Breast (tissue), 4 donors: ENCODE data around the genes ENSG00000284188 and KIF26B.

DNA sequence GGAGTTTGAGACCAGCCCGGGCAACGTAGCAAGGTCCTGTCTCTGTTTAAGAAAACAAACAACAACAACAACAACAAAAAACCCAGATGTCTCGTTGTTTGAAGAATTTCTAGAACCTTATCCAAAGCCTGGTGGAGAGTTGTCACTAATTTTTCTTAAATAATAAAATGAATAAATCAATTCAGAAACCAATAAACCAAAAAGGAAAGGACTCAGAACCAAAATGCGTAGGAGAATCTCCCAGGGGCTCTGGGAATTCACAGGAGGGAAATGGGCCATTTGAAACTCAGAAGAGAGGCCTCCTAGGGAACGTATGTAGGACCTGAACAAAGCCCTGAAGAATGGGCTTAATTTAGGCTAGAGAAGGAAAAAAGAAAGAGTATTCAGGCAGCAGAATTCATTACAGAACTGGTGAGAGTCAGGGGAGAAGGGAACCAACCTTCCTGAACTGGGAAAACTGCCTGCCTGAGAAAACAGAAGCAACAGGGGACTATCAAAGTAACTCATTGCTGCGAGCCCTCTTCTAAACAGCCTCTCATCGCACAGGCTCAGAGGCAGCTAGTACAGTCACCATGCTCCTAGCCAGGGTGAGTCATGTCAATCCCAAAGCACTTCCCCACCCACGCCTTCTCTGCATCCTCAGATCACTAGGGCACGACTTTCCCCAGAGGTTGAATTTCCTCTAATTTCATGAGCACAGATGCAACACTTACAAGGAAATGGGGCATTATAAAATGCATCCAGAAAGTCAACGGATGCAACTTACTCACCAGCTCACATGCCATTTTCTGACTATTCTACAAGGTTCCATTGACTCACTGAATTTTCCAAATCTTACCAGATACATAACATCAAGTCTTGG, 1.1 kb downstream of the C1orf100 start:
- PRO-cap, 3 experiments, result no peak in any of the 3 experiments
- RRBS, result no CpG with 5 or more reads among the region's 10 CpGs

DNA sequence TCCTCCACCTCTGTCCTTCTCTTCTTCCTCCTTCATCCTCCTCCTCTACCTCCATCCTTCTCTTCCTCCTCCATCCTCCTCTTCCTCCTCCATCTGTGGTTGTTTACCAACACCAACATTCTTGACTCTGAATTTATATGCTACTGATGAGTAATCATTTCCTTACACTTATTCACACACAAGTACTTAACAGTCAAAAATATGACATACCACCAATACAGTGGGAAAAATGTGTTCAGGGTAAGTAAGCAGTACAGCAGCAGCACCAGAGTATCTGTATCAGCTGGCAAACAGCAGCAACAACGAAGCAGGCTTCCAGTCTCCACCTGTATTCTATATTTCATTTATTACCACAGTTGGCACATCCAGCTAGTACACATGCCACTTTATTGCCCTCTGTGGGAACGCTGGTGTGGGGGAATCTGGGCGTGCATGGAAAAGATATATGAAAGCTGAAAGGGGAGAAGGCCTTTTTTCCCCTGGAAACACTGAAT, 16.1 kb downstream of the ADSS2 start:
- PRO-cap, 3 experiments, result no peak in any of the 3 experiments
- RRBS, result no CpG with 5 or more reads among the region's 3 CpGs

DNA sequence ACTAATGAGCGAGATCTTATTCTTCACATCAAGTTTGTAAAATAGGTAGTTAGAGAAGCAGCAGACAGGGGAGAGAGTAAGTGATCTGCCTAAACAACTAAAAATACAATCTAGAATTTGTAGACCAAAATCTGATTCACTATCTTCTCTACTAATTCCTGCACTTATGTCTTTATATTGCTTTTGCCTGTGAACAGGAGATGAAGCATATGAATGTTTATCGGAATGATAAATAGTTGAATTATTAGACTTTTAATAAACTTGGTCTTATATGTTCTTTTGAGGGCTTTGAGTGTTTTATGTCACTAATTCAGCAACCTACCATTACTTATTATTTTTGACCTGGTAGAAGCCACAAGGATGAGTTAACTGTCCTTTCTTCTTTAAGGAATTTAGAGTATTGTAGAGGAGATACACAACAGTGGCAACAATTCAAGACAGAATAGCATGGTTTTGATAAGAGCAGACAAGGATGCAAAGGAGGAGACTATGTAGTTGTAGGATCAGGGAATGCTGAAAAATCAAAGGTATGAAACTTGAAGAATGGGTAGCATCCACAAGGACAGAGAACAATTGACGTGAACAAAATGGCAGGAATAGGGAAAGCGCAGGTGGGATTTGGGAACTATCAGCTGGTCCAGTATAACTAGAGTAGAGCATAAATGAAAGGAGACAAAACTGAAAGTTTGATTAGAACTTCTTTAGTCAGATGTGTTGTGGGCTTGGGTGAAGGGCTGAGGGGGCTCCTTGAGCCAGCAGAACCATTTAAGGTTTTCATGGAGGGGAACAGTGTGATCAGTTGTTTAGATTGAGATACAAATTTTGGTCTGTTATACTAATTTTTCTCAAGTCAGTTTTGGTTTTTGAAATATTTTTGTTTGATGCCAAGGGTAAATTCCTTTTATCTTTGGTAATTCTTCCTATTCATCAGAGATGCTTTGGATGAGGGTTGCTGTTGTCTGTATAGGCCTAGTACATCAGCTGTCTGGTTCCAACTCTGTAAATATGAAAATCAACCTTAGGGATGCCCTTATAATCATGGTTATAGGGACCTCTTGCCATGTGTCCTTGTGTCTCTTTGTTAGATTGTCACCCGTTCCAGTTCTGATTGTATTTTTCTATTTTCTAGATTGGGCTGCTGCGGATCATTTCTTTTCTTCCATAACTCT, 2.6 kb downstream of the DESI2 start:
- PRO-cap, 3 experiments, result no peak in any of the 3 experiments
- RRBS, result no CpG with 5 or more reads among the region's 6 CpGs

DNA sequence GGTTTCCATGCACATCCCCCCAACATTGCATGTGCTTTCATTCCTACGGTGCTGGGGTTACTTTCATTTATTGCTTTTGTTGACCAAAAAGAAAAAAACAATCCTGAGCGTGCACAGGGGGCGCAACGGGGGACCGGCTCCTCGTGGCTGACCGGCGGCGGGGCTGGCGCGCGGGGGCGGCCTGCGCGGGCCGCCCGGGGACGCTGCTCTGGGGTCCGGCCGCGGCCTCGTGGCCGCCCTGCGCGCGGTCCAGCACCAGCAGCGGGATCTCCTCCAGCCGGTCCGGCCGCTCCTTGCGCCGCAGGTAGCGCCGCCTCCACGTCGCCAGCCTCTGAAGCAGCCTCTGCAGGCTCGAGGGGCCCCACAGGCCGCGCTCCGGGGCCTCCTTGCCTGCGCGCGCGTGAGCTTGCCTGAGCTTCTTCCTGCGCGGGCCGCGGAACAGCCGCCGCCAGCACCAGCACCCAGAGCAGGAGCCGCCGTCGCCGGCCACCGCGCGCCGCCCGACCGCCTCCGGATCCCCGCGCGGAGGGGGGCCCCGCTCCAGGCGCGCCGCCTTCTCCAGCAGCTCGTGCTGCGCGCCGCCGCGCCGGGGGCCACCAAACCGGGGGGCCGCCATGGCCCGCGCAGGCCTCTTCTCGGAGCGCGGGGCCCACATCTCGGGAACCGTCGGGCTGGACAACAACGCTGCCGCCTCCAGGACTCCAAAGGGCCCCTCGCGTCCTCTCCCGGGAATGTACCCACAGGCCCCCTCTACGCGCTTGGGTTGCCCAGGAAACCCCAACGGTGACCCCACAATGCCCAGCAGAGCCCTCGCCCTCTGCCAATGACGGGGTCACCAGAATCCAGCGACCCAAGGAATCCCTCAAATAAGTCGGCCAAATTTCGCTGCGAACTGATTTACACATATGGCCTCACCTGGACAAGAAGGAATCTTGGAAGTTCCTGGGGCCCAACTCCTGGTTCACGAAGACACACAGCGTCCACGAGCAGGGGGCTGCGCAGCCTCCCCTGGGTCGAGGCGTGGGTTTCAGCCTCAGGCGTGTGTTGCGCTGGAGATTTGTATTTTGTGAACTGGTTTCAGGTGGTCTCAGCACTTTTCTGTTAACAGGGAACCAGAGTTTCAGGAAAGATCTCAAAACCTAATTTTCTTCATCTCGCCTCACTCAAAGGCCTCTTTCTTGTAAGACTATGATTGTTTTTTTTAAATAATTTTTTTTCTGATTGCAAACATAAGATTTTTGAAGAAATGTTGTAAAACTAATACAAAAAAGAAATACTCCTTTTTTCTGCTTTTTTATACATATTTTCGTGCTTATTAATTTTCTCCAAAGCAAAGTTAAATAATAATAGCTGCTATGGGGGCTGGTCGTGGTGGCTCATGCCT, at the start of gene ENSG00000284188:
Gene ENSG00000284188 (minus strand): TSS at position 708 of the 1,384 bp plus-strand sequence.
- PRO-cap, 3 experiments, result peak in 1 of 3 experiments; most common plus-strand start position 171 of the sequence (in 1)
- RRBS, result 3% methylated on average over 55 of the region's 110 CpGs

GRCh38 chr1:244850678-244851069, 13.7 kb downstream of the HNRNPU start:
- PRO-cap, 3 experiments, result no peak in any of the 3 experiments
- RRBS, result no CpG with 5 or more reads among the region's 1 CpG

DNA sequence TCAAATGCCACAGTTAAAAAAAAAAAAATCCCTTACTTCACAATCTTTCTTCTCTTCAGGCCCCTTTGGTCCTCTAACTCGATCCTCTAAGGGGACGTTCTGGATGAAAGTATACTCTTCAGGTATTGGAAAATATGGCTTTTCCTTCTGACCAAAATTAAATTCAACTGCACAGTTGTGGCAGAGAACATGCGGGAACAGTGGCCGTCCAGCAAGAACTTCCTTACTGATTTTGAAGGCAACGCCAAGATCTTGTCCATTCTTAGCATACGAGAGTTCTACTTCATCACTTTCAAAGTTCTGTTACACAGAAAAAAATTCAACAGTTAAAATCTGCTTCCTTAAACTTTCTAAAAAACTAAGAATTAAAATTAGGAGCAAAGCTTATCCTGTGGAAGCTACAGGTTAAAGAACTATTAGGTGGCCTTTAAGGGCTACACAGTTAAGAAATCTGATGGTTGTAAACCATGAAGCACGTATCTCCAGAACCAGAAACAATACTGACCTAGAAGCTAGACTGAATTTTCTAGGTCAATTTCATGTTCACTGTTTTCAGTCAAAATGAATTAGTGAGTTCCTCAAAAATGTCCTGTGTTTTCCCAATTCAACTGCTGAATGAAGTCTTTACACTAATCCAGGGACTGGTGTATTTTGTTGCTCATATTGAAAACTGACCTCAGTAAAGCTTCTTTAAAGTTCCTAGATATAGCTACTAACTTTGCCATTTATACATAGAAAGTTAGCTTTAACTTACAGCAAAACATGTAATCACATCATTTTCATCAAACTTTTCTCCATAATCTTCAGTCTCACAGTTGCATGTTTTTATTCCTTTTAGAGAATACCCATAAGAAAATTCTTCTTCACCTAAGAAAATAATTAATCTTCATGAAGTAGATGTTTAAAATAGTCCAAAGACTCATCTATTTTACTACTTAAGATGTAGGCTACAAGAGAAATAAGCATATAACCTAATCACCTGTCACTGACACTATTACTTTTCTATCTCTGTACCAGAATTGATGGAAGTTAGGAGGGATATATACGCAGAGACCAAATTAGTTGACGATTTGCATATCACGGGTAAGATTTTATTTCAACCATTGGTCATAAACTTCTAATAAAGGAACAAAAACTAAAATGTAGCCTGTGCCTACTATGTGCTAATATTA, 6.0 kb downstream of the HNRNPU start:
- PRO-cap, 3 experiments, result no peak in any of the 3 experiments
- RRBS, result no CpG with 5 or more reads among the region's 10 CpGs

DNA sequence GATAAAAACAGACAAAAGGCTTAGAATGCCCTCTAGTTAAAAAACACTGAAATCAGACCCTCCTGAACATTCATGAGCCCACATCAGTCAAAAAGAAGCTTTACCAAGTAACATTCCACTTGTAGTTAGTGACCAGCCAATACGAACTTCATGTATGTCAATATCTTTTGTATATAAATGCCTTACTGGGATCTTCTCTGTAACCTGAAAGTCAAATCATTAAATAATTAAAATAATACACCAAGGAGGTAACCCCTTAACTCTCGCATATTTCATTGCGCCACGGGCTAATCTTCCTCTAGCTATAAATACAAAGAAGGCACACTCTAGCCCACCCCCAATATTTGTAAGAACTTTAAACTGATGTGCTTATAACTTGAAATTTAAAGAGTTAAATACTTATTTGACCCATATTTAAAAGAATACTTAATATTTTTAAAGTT, 5.2 kb downstream of the HNRNPU start:
- PRO-cap, 3 experiments, result no peak in any of the 3 experiments
- RRBS, result no CpG with 5 or more reads among the region's 4 CpGs

DNA sequence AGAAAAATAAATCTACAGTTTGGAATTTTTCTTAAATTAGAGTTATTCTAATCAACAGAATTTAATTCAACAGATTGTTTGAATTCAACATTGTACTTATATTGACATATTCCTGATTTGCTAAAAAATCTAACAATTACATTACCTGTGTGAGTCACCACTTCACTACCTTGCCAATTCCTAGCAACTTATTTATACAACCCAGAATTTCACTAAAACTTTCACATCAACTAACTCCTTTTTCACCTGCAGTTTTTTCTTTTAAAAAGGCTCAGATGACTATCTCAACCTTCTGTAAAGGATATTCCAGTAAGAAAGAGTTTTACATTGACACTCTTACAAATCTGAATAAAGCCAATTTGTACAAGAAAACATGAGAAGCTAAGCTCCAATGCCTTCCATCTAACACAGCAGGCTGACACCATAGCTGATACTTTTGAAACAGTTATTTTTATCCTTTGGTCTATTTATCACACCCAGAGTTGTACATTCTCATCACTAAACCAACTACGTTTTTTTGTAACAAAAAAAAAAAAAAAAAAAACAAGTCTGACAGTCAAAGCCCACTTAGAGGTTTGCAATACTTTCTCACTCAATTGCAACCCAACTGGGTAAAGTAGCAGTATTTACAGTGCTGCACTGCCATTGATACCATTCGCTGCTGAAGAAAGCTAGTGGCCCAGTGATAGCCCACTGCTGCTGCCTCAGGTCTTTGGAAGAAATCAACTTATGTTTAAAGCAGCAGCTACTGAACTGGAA, 2.9 kb downstream of the HNRNPU start:
- PRO-cap, 3 experiments, result no peak in any of the 3 experiments
- RRBS, result no CpG with 5 or more reads among the region's 2 CpGs

DNA sequence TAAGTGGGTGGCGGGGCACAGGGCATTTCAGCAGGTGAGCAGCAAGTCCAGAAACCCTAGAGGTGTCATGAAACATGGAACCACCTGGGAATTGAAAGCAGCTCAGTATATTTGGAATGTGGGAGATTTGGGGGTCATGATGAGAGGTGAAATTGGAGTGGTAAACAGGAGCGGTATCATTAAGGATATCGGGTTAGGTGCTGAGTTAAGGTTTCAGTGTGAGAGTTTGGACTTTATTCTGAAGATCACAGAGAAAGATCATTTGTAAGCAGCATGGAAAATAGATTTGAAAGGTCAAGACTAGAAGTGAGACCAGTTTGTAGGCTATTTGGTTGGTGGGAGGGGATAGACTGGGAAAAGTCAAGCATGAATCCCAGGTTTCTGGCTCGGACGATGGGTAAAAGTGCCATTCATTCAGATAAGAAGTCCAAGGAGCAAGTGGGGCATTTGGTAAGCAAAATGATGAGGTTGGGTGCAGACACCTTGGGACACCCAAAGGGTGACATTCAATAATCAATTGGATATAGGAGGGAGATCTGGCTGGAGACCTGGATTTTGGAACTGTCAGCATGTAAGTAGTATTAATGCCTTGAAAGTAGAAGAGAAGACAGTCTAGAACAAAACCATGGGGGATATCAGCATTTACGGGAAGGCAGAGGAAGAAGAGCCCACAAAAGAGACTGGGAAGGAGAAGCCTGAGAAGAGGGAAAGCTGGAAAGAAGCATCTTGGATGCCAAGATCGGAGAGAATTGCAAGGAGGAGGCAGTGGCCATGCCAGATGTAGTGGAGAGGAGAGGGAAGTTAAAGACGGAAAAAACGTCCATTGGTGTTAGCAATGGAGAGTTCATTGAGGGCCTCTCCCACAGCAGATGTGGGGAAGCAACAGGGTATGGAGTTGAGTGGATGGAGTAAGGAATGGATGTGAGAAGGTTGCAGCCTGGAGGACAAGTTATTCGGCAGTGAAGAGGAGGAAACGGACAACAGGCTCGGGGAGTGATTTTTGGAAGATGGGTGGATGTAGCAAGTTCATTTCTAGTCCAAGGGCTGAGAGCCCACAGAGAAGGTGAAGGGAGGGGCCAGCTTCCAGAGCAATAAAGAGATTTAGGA, 65.7 kb upstream of the KIF26B start:
- PRO-cap, 3 experiments, result no peak in any of the 3 experiments
- RRBS, result no CpG with 5 or more reads among the region's 12 CpGs

GRCh38 chr1:245154147-245155471, at the start of gene KIF26B:
KIF26B (plus strand) TSS chr1:245154985.
- PRO-cap, 3 experiments, result peak in 1 of 3 experiments; most common plus-strand start chr1:245155130 (in 1); most common minus-strand start chr1:245154827 (in 1)
- RRBS, result 2% methylated on average over 49 of the region's 116 CpGs

GRCh38 chr1:245874696-245875525, 632.2 kb downstream of the SMYD3 start:
- PRO-cap, 3 experiments, result no peak in any of the 3 experiments
- RRBS, result no CpG with 5 or more reads among the region's 12 CpGs

DNA sequence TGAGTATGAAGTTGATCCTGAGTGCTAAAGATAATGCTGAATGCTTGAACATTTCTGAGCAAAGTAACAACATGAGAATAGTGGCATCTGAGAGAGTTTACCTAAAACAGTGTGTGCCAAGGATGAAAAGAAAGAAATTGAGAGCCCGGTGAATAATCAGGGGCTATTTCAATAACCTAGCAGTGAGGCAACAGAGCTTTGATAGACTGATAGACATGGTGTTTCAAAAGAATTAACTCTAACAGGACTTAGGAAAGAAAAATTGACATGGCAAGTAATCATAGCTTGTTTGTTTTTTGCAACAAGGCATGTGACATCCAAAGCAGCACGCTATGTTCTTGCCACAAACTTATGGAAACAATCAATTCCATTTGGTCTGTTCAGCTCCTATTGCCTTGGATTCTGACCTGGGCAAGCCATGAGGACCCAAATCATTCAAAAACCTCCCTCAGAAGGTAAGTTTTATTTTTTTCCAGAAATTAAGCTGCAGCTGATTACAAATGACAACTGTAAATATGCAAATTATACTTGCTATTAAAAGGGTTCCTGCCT, 608.5 kb downstream of the SMYD3 start:
- PRO-cap, 3 experiments, result no peak in any of the 3 experiments
- RRBS, result no CpG with 5 or more reads among the region's 2 CpGs

DNA sequence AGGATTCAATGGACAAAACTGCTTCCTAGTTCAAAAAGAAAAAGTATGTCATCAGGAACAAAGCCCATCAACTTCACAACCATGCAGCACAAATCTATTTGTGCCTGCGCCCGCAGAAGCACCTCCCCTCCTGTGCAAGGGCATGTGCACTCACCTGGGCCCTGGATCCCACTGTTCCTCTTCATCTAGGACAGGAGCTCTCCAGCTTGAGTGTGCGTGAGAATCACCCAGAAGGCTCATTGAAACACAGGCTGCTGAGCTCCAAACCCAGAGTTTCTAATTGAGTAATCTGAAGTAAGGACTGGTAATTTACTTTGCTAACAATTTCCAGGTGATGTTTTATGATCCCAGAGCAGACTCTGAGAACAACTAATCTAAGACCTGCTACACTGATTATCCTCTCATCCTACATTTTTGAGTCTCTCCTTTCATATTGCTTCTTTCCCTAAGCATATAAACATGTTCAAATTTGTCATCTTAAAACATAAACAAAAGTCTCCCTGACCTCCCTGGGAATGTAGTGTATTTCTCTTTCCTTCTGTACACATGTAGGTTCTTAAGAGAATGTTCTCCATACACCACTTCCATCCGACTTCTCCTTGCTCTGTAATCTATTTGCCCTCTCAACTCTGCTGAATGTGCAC, 522.6 kb downstream of the SMYD3 start:
- PRO-cap, 3 experiments, result no peak in any of the 3 experiments
- RRBS, result no CpG with 5 or more reads among the region's 4 CpGs

GRCh38 chr1:246725256-246725920, 1.2 kb downstream of the SCCPDH start:
- PRO-cap, 3 experiments, result no peak in any of the 3 experiments
- RRBS, result no CpG with 5 or more reads among the region's 15 CpGs

GRCh38 chr1:246810578-246810995, 86.4 kb downstream of the SCCPDH start:
- PRO-cap, 3 experiments, result no peak in any of the 3 experiments
- RRBS, result no CpG with 5 or more reads among the region's 9 CpGs

- PRO-cap, 3 experiments, result no peak in any of the 3 experiments
- RRBS, result no CpG with 5 or more reads among the region's 7 CpGs
These were observed 41.9 kb downstream of the AHCTF1 start for GRCh38 chr1:246889702-246890387.

- PRO-cap, 3 experiments, result peak in 3 of 3 experiments; most common plus-strand start chr1:247210486 (in 2); most common minus-strand start chr1:247210806 (in 2)
- RRBS, result 2% methylated on average over 10 of the region's 57 CpGs
These were observed 38.5 kb upstream of the ZNF124 start for GRCh38 chr1:247209908-247211088.

GRCh38 chr1:247299883-247300426, 31.7 kb downstream of the ZNF496 start:
- PRO-cap, 3 experiments, result no peak in any of the 3 experiments
- RRBS, result no CpG with 5 or more reads among the region's 11 CpGs

DNA sequence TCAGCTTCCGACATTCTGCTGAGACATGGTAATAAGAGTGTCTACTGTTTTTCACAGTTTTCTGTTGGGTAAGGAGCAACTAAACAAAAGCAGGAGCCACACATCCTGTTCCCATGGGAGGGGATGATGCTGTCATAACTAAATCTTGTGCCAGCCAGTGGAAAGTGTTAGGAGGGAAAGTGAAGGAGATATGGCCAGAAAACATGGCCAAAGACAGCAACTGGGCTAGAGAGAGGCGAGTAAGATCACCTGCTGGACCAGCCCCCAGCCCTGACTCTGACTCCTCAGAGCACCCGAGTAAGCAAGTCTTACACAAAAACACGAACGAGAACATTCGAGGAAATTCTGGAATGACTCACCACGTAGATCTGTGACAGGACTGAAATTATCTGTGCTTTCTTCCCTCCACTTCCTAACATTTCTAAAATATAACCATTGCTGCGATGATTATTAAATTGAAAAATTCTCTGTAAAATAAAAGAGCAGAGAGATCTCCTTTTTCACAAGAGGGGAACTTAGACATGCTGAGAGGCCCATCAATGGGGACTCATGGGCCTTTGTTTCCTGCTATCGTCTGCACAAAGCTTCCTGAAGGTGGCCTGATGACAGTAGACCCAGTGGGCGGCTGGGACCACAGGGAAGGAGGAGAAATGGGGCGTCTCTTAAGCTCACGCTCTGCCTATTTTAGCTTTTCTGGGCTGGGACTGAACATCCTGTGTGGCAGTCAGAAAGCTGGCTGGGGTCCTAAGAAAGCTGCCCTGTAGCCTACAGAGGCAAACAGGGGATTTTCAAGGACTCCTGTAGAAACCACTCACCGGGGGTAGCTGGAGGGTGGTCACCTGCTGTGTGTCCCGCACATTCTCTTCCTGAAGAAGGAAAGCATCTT, 9.1 kb downstream of the ZNF496 start:
- PRO-cap, 3 experiments, result no peak in any of the 3 experiments
- RRBS, result no CpG with 5 or more reads among the region's 14 CpGs

DNA sequence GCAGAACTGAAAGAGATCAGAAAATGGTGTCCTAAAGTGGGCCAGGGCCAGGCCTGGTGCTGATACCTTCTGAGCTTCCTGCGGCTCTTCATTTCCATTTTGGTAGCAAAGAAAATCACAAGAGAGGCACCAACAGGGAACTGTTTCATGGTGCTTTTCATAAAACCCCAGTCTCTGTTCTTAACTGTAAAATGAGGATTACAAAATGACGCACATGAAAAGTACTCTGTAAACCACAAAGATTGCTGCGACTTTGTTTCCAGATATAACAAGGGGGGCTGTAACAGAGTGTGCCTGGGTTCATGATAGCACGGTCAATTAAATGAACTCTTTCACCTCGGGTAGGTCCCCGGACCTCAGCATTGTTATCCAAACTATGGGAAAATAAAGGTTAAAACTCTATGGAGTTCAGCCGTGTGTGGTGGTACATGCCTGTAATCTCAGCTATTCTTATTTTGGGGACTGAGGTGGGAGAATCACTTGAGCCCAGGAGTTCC, 8.4 kb downstream of the ZNF496 start:
- PRO-cap, 3 experiments, result no peak in any of the 3 experiments
- RRBS, result no CpG with 5 or more reads among the region's 7 CpGs